H4 (cell line): Measurements from ENCODE around the genes SMPD3 and TANGO6.

- RAMPAGE, long total RNA, result no peak
These were observed 4.5 kb downstream of the SLC12A4 start for GRCh38 chr16:67963556-67964817.

DNA sequence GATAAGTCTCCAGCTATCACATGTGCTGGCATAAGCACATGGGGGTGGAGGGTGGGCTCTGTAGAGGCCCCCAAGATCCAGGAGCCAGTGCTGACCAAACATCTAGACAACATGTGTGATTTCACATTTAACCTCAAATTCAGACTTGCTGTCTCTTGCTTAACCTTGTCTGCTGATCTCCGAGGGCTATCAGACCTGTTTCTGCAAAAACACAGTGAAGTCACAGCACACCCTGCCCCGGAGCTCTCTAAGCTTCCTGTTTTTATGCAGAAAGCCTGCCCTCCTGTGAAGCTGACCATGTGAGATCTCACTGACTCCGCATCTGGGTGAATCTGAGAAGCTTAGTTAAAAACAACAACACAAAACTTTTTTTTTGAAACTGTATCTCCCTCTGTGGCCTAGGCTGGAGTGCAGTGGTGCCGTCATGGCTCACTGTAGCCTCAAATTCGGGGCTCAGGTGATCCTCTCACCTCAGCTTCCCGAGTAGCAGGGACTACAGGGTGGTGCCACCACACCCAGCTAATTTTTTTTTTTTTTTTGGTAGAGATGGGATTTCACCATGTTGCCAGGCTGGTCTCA, 6.6 kb upstream of the DPEP2 start:
- RAMPAGE, long total RNA, result no peak

DNA sequence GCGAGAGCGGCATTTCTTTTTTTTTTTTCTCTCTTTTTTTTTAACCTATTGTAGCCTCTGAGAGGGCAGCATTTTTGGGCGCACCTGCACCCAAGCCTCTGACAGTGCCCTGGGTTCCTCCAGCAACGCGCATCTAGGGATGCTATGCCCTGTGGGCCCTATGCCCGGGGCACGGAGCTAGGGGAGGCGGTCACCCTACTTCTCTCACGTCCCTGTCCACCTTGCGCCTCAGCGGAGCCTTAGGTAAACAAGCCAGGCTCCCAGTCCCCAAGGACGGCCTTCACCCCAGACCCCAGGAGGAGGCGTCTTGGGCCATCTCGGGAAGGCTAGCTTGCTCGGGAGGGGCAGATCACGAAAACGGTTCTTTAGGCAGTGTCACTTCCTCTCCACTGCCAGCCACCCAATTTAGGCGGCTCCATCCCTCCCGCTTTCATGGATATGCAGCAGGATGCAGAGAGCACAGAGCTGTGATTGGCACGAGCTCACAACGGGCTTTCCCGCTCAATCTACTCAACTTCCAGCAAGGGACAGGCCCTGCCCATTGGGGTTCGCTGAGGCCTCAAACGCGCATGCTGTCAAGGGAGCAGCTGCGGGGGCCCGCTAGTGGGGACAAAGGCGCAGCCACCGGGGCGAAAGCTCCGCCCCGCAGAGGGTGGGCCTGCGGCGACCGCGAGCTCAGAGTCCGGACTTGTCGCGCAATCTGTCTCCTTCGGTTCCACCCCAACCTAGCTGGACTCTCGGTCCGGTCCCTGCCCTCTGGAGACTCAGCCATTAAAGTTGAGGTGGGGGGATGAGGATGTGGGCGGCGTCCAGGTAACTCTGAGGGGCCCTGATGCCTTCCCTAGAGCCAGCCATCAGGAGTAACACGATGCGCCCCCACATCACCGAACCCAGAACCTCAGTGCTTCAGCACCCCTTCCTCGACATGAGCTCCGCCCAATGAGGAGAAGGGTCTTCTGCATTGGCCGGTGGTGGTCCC, 768 bp upstream of the NFATC3 start:
- RAMPAGE, long total RNA, result no peak

- RAMPAGE, long total RNA, result no peak
These were observed 12.1 kb downstream of the NFATC3 start for GRCh38 chr16:68097190-68097661.

DNA sequence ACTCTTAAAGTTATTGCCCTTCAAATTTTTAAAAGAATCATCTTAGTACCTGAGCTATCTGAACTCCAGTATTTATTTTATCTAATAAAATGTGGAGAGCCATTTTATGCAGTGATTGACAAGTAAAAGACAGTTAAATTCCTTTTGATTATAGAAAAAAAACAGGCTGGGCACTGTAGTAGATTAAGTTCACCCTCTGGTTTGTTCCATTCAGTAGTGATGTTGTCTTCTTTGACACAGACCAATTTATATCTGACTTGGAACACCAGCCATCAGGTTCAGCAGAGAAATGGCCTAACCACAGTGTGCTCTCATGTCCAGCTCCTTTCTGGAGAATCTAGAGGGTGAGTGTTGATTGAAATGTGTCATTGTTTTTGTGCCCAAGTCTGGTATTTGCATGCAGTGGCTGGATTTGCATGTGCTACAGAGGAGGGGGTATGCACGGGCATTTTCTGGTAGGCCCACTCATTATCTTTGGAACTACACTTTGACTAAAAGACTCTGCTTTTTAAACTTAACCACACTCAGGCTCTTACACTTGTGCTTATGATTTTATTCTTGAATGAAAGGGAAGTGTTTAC, 21.7 kb downstream of the ESRP2 start:
- RAMPAGE, long total RNA, result no peak

DNA sequence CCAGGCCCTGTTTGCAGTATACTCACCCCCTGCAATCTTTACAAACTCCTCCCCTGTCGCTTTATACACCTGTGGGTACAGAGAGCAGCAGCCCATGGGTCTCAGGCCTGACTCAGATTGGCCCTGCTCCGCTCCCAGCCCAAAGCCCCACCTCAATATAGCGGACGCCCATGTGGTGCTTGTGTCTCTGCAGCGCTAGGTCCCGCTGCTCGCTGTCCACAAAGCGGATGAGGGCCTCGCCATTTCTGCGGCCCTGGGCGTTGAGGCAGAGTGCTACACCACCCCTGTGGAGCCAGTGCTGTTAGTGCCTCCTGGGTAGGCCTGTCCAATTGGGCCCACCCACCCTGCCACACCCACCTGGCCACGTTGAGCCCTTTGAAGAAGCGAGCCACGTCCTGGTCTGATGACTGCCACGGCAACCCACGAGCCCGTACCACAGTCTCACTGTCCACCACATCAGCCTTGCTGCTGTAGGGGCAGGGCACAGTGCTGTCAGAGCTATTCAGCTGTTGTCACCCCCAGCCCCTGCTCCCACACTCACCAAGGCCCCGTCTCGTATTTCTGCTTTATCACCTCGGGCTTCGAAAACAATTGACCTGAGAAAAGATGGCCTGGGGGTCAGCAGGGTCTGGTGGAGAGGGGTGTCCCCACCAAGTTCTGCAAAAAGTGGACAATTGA, 3.6 kb downstream of the ESRP2 start:
- RAMPAGE, long total RNA, result no peak

GRCh38 chr16:68284759-68285351, 20.5 kb downstream of the SLC7A6 start:
- RAMPAGE, long total RNA, result no peak

DNA sequence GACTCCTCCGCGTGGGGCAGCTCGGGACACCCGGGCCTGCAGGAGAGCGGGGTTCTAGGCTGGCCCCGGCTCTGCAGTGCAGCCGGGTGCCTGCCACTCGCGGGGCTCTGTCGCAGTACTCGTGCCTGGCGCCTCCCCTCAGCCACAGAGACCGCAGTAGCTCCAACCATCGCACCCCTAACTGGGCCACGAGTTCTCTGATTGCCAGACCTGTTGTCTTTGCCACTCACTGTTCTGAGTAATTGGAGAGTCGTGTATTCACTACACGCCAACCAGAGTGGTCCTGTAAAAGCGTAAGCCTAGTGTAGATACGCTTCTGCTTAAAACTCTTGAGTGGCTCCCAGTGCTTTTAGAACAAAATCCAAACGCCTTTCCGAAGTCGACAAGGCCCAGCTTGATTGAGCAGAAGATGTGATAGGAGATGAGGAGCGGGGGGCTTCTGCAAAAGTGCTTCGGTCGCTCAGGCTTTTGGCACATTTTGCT, 435 bp downstream of the PRMT7 start:
- RAMPAGE, long total RNA, result no peak

DNA sequence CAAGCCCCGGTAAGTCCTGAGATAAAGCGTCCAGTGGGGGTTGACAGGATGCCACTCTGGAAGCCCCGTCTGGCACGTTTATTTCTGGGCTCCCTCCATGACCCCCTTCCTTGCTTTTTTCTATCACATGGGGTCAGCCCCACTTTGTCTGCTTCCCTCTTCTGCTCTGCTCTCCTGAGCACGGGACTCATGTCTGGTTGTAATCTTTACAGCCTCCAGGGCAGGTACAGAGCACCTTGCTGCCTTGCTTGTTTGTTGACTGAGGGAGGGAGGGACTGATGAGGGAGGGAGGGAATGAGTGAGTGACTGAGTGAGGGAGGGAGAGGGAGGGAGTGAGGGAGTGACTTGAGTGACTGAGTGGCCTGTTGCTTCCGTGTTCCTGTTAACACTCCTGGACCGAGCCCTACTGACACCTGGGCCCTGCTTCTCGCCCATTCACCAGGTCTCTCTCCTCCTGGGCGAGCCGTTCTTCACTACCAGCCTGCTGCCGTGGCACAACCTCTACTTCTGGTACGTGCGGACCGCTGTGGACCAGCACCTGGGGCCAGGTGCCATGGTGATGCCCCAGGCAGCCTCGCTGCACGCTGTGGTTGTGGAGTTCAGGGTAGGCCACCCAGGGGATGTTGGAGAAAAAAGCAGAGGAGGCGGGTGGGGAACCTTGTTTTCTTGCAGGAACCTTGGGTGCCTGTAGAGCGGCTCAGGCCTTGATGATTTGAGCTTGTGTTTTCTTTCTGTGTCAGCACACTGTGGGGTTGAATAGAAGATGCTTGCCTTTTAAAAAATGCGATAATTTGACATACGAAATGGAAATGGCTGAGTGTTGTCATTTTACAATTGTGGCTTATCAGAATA, 41.2 kb downstream of the PRMT7 start:
- RAMPAGE, long total RNA, result no peak

DNA sequence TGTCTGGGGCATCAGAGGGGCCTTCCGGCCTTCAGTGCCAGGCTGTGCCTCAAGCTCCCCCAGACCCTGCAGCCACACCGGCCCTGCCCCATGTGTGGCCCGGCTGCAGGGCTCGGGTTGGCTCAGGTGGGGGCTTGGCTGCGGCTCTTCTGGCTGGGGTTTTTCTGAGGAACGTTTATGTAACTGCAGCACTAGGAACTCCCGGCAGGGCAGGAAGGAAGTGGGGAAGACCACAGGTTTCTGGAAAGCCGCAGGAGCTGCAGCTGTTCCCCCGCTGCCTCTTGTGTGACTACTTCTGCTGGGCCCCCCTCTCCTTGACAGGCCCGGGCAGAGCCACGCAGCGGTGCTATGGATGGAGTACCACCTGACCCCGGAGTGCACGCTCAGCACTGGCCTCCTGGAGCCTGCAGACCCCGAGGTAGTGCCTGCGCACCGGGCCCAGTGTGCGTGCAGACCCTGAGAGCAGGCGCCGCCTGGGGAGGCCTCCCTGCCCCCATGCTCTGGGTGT, 45.6 kb downstream of the PRMT7 start:
- RAMPAGE, long total RNA, result no peak

DNA sequence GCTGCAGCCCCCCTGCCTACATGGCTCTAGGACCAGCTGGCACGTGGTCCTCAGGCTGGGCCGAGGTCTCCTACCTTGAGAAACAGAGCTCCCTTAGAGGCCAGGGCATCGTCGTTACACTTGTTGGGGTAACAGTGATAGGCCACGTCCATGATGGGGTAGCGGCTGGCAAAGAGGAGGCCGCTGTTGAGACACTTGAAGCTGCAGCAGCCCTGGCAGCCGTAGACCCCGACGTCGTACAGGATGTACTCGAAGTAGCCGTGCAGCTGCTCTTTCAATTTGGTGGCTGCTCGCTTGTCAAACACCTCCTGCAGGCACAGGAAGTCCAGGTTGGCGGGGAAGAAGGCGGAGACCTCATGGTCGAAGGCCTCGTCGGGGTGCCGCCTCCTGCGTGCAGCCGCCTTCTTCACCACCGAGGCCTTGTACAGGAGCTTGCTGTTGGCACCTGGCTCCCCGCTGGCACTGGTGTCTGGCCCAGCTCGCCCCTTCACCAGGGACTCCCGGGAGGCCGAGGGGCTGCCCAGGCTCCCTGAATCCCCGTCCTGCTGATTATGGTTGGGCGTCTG, 60.0 kb downstream of the PRMT7 start:
- RAMPAGE, long total RNA, result no peak

DNA sequence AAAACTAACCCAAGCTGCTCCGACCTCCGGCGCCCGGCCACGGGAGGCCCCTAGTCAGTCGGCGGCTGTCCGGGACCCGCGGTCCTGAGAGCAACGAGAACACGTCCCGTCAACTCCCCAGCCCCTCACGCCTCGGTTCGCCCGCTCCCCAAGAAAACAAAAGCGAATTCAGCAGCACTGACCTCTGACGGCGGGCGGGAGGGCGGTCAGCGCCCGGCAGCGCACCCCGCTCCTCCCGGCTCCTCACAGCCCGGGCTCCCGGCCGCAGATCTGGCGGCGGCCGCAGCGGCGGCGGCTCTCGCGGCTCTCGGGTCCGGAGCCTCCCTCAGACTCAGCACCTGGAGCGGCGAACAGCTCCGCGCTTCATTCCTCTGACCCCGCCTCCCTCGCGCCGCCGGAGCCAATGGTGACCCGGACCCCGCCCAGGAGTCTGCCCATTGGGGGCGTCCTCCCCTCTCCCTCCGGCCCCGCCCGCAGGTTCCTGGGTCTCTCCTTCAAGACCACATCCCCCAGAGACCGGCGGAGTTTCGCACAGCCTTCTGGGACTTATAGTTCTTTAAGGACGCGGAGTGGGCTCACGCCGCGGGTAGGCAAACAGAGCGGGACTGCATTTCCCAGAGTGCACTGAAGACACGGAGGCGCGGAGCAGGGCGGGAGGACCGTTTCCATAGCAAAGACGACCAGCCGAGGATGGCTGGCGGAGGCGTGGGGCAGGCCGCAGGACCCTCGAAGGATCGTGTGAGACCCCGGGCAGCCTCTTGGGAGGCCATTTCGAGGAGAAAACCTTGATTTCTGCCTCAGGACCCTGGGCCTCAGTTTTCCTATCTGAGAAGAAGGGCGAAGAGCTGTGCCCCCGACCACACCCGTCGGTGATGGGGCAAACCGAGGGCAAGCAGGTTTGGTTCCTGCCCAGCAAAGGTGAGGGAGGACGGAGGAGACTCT, at the start of gene SMPD3:
Gene SMPD3, minus strand, starts transcription at position 338 of the 942 bp plus-strand sequence.
- RAMPAGE, long total RNA, result no peak

GRCh38 chr16:68507613-68508041, 31.5 kb upstream of the ZFP90 start:
- RAMPAGE, long total RNA, result no peak

- RAMPAGE, long total RNA, result no peak
These were observed 24.7 kb downstream of the ZFP90 start for GRCh38 chr16:68563578-68564316.

DNA sequence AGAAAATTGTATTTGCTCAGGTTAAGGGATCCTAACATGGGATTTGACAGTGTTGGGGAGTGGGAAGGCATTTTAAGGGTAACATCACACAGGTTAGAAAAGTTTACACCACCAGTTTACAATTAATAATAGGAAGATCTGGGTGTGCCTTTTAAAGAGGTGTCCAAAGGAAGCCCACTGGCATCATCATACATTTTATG, 34.3 kb downstream of the ZFP90 start:
- RAMPAGE, long total RNA, result no peak

- RAMPAGE, long total RNA, result no peak
These were observed 4.2 kb upstream of the CDH3 start for GRCh38 chr16:68640861-68641344.

- RAMPAGE, long total RNA, result no peak
These were observed 12.3 kb upstream of the CDH1 start for GRCh38 chr16:68724684-68725320.

GRCh38 chr16:68823159-68824005, 19.9 kb upstream of the TANGO6 start:
- RAMPAGE, long total RNA, result no peak

DNA sequence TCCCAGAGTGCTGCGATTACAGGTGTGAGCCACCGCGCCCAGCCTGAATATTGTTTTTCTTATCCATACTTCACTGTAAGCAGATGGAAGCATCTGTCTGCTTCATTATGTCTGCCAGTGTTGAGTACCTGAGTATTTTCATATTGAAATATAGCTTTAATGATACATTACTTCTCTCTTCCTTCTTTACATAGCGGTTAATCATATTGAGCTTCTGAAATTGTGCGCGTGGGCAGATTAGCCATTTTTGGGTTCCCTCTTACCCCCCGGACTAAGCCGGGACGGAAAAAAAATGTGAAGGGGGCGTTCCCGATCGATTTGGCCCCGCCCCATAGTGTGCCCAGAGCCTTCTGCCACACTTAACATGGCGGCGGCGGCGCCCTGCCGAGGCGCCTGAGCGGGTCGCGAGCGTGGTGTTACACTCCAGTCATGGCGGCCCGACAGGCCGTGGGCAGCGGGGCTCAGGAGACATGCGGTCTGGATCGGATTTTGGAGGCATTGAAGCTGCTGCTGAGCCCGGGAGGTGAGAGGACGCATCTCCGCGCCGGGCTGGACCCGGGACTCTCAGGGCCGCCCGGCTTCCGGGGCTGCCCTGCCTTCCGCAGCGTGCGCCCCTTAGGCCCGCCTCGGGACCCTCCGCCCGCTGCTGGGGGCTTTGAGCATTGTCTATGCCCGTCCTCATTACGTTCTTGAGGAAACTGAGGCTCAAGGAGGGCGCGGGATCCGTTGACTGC, at the start of gene TANGO6:
Gene TANGO6, plus strand, starts transcription at position 343 of the 734 bp plus-strand sequence.
- RAMPAGE, long total RNA, result start-site peak on the plus strand centred at position 354 of the sequence, 6 bp wide, 12 reads

DNA sequence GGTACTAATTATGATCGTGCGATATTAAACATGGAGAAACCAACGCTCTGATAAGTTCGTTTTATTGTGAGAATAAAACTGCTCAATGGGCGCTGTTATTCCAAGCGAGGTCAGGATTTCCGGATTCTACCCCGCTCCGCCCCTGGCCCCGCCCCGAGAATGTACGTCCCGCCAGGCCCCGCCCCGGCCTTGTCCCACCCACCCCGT, 280 bp upstream of the VPS4A start:
- RAMPAGE, long total RNA, result no peak